Placental epithelial cell (primary cell): ENCODE measurements around the genes MOB3B and RIGI.

GRCh38 chr9:26926369-26926725, 20.7 kb downstream of the PLAA start:
- CAGE, long polyA plus RNA, result no peak

DNA sequence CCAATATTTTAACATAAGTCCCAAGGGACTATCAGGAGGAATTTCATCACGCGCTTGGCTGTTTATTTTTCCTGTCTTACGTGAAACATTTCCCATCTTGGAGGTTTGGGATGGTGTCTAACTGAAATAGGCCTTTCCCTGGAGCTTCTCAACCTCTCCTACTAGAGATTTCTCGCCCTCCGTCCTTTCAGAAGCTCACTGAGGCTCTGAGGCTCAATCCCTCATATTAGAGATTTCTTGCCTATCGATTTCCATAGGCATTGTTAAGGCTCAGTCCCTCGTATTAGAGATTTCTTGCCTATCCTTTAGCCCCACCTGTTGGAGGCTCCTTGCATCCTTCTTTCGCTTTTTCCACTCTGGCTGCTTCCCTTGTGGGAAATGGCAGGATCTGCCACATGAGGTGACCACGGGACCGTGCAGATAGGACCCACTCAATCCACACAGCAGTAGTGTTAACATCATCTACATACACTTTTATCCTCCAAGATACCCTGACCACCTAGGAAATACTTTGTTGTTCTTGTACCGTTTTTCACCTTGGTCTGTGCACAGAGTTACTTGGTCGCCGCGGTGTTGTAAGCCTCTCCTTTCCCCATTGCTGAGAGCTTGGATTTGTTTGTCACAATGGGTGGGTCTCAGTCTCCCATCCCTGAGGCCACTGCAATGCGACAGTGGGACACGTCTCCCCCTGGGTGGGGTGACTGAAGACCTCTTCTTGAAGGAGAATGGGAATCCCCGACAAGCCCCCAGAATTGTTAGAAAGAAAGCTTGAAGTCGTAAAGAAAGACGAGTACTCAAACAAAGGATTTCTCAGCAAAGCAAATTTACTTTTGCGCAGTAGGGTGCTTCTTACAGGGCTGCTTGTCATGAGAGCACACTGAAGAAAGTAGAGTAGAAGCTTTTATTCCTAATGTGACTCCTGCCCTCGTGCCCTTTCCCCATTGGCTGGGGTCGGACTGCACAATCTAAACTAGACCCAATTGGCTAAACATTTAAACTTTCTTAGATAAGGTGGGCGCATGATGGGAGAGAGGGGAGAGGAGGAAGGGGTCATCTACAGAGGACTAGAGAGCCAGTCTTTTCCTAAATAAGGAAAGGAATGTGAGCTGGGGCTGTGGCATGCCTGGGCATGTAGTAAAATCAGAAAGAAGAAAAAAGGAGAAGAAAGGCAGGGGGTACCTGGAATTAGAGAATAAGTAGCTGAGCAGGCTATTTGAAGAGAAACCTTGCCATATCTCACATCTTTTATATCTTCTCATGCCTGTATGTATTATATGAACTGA, 19.7 kb downstream of the IFT74 start:
- CAGE, long polyA plus RNA, result no peak

DNA sequence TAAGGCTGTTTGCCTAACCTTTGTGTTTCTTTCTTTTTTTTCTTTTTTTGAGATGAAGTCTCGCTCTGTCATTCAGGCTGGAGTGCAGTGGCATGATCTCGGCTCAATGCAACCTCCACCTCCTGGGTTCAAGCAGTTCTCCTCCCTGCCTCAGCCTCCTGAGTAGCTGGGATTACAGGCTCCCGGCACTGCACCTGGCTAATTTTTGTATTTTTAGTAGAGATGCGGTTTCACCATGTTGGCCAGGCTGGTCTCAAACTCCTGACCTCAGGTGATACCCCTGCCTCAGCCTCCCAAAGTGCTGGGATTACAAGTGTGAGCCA, 298 bp upstream of the LRRC19 start:
- CAGE, long polyA plus RNA, result no peak

DNA sequence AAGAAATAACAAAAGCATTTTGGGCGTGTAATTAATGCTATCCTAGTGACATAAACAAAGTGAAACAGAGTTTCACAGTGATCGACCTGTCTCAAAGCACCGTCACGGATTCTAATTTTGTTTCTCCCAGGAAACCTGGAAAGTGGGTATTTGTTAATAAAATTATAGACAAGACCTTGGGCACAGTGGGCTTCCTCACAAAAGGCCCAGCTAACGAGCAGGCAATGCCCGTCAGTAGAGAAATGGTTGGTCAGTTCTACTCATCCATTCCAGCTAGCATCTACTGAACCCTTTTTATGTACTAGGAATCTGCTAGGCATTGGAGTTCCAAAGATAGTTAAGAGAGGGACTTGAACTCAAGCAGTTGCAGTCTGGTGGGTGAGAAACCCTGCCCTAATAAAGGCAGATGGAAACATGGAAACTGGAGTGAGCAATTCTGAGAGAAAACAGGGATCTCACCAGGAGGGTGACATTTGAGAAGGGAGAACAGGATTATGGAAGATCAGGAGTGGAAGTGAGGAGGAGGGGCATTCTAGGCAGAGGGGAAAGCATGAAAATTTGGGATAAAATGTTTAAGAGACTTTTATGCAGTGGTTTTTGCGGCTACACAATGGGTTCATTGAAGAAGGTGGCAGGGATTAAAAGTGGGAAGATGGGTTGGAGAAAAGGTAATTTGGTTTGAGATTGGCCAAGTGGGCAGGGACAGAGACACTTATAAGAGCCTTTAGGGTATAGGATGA, 13.0 kb downstream of the TEK start:
- CAGE, long polyA plus RNA, result no peak

DNA sequence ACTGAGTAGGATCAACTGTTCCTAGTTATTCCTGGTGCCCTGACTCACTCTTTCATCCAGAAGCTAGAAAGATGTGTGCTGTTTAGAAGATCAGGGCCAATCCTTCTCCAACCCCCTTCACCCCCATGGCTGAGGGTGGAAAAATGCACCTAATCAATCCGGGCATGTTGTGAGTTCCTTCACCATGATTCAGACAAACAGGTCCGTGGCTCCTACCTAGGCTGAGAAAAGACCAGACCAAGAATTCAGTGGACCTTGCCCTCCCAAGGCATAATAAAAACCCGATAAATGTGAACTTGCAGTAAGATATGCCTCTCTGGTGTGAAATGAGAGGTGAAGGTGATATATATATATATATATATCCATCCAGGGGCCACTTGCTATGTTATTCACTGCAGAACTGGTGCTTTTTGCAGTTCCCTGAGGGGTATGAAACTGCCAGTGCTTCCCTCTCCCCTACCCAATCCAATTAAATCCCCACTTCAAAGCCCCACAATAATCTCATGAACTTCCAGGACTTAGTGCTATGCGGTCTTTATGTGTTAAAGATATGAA, 85.5 kb upstream of the EQTN start:
- CAGE, long polyA plus RNA, result no peak

DNA sequence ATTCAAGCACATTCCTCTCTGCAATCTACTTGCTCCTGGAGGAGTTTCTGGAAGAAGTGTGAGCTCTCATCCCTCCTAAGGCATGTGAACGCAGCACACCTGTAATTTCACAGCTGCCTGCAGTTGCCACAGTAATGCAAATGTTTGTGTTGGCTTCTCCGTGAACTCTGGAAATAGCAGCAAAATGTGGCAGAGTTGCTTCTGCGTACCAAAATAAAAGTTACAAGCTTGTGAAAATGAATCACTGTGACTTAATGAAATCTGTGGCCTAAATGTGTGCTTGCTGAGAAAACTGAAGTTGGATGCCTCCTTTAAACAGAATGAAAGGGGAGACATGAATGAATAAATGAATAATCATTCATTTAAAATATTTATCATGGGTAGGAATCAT, 89.9 kb upstream of the EQTN start:
- CAGE, long polyA plus RNA, result no peak

- CAGE, long polyA plus RNA, result no peak
Measured at GRCh38 chr9:27489010-27489659, 35.0 kb upstream of the IFNK start.

DNA sequence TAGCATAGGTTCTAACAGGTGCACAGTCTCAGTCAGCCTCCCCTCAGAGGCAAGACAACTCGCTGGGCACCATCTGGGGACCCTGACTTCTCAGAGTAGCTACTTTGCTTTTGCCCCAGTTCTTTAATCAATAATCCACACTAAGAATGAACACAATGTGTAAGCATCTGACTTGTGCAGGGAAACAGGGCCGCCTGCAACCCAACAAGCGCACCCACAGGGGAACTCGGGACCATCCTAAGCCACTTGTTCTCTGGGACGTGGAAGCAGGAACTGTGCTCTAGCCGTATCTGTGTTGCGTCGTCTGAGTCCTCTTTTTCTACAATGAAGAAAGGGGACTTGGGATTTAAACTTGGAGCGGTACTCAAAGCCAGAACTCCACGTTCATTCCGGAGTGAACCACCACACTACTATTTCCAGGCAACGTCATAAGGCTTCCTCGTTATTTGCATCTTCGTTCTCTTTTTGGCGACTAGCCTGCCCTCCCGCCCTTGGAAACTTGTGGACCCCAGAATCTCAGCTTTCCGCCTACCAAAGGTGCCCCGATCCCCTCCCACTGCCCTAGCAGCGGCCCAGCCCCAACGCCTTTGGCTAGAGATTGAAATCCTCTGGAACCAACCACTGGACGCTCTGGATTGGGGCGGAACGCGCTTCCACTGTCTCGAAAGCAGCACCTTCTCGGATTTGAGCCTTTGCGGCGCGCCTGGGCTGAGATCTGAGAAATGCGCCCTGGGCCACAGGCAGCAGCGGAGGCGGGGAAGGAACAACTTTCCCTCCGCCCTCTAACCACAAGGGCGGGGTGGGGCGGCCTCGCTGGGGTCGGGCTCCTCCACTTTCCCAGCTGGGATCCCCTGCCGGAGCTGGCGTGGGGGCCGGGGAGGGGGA, 1.6 kb downstream of the MOB3B start:
- CAGE, long polyA plus RNA, result no peak

GRCh38 chr9:27529475-27530132, at the start of gene MOB3B:
MOB3B (minus strand) TSS chr9:27529814.
- CAGE, long polyA plus RNA, result no peak

DNA sequence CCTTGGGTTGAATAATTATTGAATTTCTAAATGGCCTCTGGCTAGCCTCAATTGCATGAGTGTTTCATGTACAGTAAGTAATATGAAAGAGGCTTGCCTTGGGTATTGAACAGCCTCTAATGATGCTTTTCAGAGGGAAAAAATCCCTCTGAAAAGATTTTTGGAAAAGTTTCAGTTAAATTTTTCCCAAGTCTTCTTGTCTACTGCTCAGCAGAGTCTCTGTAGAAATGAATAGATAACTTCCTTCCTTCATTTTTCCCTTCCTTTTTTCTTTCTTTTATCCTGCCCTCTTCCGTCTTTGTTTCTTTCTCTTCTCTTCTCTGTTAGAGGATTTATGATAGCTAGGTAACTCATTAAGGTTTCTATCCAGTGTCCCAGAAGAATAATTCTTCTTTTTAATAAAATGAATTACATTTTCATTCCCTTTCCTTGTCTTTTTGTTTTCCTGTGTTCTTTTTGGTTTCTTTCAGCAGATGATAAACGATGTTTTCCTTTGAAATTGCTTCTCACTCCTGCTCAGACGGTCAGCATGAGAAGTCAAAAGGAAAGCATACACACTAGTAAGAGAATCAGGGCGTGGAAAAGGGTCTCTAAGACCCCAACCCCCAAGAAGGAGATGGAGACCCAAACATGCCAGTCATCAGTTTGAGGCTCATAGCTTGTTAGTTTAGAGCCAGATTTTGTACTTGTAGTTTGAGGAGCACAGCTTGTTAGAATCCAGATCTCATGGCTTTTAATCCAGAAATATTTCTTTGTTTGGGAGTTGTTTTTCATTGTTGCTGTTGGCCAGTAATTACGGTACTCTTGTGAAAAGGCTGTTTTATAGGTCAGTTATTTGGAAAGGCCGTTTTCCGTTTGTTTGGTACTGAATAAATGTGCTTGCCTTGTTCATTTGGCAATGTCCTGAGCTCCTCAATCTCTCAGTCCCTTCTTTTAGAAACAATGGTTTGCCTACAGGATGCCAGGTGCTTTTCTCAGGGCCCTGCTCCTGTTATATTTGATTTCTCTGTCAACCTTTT, 4.2 kb upstream of the MOB3B start:
- CAGE, long polyA plus RNA, result no peak

DNA sequence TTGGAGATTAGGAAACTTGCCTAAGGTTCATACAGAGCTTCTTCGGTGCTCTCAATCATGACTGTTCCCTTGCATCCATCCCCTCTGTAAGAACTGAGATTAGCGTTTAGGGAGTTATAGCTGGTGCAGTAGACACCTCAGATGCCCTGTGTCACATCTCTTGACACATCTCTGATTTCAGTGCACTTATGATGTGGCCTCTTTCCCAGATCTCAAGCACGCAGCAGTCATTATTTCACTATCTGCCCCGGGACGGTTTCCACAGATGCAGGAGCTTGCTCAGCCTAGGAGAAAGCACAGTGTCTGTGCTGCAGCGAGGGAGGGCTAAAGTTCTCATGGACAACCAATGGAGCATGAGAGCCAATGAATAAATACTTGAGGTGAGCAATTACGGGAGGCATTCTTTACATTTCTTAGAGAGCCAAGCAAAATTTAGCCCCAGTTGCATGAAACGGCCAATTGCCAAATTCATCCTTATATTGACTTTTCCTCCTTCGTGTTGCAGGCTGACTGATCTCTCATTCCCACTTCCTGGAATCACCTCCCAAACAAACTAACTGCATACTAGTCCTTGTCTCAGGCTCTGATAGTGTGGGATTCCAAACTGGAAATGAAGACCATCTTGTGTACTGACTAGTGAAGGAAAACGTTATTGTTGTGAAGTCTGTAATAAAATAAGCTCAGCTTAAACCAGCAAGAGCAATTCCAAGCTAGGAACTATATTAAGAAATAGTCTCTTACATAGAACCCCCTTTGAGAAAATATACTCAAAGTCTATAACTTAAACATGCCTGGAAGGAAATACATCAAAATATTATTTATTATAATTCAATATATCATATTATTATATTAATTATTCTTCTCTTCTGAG, 7.5 kb upstream of the MOB3B start:
- CAGE, long polyA plus RNA, result no peak

DNA sequence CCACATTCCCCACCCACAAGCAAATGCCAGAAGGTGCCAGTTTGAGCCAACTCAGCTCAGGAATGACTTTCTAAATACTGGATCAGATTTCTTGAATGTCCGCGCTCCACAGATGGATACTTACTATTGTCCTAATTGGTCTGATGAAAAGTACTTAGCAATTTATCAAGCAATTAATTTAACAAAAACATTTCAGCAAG, 13.0 kb upstream of the MOB3B start:
- CAGE, long polyA plus RNA, result no peak

DNA sequence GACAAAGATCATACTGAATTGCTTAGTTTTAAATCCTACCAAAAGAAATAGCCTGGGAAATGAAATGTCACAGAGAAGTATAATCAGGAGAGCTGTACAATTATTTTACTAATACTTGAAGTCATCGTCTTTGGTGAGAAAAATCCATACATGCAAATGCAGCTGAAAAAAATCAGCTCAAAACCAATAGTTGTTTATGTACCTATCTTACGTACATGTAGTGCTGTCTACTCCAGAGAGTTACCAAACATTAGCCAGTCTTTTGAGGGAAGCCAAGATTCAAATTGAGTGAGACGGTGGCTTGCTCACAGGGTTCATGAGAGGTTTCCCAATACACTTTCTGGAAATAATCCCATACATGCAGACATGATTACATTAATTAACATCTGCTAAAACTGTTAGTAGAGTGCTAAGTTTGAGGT, 2.3 kb downstream of the C9orf72 start:
- CAGE, long polyA plus RNA, result no peak

GRCh38 chr9:27703145-27703494, 129.8 kb upstream of the C9orf72 start:
- CAGE, long polyA plus RNA, result no peak

- CAGE, long polyA plus RNA, result no peak
Measured at GRCh38 chr9:27865167-27865502, 291.9 kb upstream of the C9orf72 start.

- CAGE, long polyA plus RNA, result no peak
Measured at GRCh38 chr9:32426002-32427010, 41.9 kb downstream of the ACO1 start.

DNA sequence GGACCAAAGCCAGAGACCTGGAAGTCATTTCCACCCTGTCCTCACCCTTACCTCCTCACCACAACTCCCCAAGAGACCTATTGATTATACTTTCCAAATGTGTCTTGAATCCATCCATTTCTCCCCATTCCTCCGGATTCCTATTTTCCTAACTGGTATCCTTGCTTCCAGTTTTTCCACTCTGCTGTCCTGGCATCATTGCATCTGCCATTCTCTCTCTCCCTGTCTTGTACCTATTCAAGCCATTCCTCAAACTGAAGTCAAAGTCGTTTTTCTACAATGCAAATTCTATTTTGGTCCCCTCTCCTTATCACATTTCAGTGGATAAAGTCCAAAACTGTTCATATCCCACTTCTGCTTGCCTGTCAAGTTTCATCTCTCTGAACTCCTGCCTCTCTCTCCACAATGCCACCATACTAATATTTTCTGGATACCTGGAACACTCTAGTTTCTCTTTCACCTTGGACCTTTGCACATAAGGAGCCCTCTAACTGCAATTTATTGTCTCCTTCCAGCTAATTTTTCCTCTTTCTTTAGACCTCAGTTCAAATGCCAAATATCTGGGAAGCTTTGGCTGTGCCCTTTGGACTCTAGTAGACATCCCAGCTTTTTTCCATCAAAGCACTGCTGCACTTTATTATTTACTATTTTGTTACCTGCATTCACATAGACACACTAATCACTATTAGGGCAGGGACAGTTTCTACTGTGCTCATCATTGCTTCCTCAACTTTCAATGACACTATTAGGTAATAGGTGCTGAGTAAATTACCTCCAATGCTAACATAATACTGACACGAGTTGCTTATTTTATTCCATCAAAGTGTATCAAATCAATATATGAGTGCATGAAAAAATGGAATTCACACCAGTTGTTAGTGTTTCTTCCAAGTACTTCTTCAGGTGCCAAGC, 2.2 kb downstream of the RIGI start:
- CAGE, long polyA plus RNA, result no peak

GRCh38 chr9:32524681-32525824, 943 bp downstream of the RIGI start:
- CAGE, long polyA plus RNA, result no peak

GRCh38 chr9:32525825-32526446, at the start of gene RIGI:
RIGI (minus strand) TSS chr9:32526196.
- CAGE, long polyA plus RNA, result no peak

GRCh38 chr9:32537573-32538371, 11.8 kb upstream of the RIGI start:
- CAGE, long polyA plus RNA, result no peak